NT2/D1 (cell line): ENCODE data around the genes PSG5, PSG4, ZNF428 and ZNF45.

GRCh38 chr19:42272795-42274115 lies 4.2 kb downstream of the CIC start:
- RRBS, 2 experiments, result 83 to 88% methylated on average over 3 to 7 of the region's 75 CpGs

GRCh38 chr19:42279761-42280872 lies 11.1 kb downstream of the CIC start:
- RRBS, 2 experiments, result under 1 to 2% methylated on average over 29 of the region's 95 CpGs

DNA sequence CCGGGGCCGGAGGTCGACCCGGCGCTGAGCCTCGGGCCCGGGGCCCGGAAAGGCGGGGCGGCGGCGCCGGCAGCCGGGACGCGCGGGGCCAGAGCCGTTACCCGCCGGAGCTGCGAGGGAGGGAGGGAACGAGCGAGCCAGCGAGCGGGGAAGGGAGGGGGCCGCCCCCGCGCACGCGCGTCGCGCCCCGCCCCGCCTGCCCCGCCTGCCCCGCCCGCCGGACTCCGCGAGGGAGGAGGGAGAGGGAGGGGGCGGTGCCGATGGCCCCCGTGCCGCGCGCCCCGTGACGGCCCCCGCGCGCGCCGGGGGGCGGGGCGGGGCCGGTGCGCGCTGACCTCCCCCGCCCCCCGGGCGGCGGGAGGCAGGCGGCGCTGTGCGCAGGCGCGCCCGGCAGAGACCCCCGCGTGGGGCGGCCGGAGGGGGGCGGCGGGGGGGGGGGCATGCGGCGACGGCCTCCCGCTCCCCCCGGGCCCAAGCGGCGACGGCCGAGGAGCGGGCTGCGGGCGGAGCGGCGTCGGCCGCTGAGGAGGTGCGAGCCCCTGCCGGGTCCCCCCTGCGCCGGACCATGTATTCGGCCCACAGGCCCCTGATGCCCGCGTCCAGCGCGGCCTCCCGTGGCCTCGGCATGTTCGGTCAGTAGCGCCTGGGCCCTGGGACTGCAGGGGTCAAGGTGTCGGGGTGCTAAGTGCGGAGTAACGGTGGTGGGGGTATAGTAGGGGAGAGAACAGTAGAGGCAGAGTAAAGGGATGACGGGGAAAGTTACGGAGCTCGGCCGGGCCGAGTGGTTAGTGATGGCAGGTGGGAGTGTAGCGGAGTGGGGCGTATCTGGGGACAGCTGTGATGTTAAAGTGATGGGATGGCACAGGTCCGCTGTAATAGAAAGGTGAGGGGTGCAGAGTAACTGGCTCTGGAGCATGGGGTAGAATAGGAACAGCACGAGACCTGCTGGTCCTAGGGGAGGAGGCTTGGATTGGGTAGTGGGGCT lies 15.4 kb downstream of the CIC start:
- RRBS, 2 experiments, result under 1 to 1% methylated on average over 43 to 49 of the region's 116 CpGs

- RRBS, 2 experiments, result no CpG with 5 or more reads among the region's 4 CpGs
Observed at GRCh38 chr19:42365197-42365548, 24.9 kb downstream of the CNFN start.

- RRBS, 2 experiments, result no CpG with 5 or more reads among the region's 7 CpGs
Observed at GRCh38 chr19:42440737-42441664, 1.7 kb downstream of the CXCL17 start.

GRCh38 chr19:42466225-42467588 lies 24.0 kb upstream of the CXCL17 start:
- RRBS, 2 experiments, result no CpG with 5 or more reads among the region's 9 CpGs

- RRBS, 2 experiments, result no CpG with 5 or more reads among the region's 5 CpGs
Observed at GRCh38 chr19:42497662-42498349, 30.5 kb downstream of the CEACAM1 start.

- RRBS, 2 experiments, result no CpG with 5 or more reads among the region's 3 CpGs
Observed at GRCh38 chr19:43186411-43186740, at the start of gene PSG5. Gene PSG5, minus strand, starts transcription at chr19:43186536.

GRCh38 chr19:43205450-43205856 lies at the start of gene PSG4:
Gene PSG4, minus strand, starts transcription at chr19:43205638.
- RRBS, 2 experiments, result no CpG with 5 or more reads among the region's 5 CpGs

DNA sequence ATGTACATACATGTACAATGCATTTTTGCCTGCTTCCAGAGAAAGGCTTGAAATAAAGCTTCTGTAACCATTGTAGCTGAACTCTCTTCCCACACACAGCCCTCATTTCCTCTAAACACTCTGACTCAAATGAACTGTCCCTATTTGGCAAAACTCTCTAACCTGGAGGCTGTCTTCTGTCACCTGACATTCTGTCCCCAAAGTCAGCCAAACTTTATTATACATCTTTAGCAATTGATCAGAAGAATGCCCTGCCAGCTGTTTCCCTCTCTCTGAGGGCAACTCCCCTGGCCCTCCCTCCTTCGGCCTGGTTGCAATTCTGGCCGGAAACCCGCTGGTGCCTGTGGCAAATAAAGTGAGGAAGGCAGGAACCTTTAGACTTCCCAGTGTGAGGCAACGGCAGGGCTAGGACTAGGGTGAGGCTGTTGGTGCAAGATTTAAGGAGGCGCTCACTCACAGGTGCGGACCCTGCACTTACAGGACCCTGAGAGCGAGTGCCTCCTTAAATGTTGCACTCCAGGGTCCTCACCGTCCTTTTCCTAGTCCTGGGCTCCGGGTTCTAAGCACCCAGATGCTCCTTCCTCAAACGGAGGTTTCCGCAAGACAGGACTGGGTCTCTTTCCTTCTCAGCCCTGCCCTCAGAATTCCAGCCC lies 1.6 kb downstream of the ETHE1 start:
- RRBS, 2 experiments, result no CpG with 5 or more reads among the region's 11 CpGs

DNA sequence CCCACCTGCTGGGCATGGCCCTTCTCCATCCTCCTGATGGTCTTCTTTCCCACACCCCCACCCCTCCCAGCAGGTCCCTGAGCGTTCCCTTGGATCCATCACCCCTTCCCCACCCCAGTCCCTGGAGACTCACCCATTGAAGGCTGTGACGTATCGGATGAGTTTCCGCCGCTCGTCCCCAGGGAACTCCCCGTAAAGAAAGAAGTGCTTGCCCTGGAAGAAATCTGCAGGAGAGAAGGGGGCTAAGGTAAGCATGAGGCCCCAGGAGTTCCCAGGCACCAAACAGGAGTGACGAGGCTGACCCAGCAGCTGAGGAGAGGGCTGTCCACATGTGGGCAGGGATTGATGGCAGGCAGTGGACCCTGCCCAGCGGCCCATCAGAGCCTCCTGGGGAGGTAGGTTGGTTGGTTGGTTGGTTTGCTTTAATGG lies 11.0 kb downstream of the ZNF575 start:
- RRBS, 2 experiments, result no CpG with 5 or more reads among the region's 9 CpGs

DNA sequence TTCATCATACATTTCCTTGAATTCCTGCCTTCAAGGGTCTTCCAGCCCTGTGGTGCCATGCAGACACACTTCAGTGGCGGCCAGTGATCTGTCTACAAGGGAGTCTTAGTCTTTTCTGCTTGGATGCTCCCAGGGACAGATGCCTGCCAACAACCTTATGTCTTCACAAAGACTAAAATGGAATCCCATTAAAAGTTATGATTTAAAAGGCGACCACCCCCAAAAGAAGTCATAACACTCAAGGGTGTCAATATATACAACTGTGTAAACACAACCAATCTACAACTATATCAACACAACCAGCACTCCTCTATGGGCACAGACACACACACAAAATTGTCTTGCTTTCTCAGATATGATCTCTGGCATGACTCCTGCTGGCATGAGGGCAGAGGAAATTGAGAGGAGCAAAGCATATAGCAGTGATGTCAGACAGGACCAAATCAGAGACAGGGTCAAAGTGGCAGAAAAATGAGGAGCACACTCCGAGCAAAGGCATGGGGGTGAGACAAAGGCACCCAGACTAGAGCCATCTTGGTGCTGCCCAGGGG lies 9.7 kb downstream of the IRGQ start:
- RRBS, 2 experiments, result no CpG with 5 or more reads among the region's 3 CpGs

GRCh38 chr19:43607412-43608184 lies 4.3 kb upstream of the SRRM5 start:
- RRBS, 2 experiments, result 92 to 100% methylated on average over 3 of the region's 24 CpGs

DNA sequence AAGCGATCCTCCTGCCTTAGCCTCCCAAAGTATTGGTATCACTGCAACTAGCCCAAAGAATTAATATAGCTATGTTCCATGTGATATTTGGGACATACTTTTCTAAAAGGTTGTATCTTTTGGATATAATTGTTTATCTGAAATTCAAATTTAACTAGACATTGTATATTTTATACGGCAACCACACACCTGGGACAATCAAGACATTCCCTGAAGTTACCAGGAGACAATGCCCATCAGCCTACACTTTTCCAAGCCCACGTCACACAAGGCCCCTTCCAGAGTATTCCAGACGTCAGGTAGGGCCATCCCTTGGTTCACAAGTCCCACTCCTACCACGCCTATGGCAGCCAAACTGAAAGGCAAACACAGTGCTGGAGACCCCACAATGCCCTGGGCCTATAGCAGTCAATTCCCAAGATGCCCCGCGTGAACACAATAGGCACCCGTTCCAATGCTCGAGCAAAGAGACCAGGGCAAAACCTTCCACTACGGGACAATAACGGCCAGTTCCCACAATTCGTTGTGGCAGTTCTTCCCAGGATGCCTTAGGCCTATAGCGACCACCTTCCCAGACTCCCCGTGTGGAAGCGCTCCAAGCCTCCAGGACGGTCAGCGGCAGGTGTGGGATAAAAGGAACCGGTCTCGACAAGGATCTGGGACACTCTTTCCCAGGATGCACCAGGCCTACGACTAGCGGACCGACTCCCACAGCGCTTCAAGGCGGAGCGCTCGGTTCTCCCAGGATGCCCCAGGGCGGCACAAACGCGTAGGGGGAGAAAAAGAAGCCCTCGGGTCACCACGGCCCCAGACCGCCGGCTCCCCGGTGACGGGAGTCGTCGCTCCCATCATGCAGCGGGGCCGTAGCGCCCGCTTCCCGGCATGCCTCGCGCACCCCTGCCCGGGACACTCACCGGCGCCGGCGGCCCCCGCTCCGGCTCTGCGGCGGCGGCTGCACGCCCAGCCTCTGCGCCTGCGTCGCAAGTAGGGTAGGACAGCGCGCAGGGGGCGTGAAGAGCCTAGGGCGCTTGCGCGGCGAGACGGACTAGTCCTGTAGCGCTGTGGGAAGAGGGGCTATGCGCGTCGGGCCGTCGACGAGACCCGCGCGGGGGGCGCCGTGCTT lies at the start of gene ZNF428:
TSS of gene ZNF428 (minus strand) at position 986 of the 1,123 bp plus-strand sequence.
- RRBS, 2 experiments, result under 1 to 1% methylated on average over 9 of the region's 78 CpGs

GRCh38 chr19:43660261-43660876 lies 9.6 kb downstream of the PLAUR start:
- RRBS, 2 experiments, result no CpG with 5 or more reads among the region's 7 CpGs

GRCh38 chr19:43668403-43669539 lies 1.2 kb downstream of the PLAUR start:
- RRBS, 2 experiments, result under 1 to 1% methylated on average over 11 of the region's 63 CpGs

DNA sequence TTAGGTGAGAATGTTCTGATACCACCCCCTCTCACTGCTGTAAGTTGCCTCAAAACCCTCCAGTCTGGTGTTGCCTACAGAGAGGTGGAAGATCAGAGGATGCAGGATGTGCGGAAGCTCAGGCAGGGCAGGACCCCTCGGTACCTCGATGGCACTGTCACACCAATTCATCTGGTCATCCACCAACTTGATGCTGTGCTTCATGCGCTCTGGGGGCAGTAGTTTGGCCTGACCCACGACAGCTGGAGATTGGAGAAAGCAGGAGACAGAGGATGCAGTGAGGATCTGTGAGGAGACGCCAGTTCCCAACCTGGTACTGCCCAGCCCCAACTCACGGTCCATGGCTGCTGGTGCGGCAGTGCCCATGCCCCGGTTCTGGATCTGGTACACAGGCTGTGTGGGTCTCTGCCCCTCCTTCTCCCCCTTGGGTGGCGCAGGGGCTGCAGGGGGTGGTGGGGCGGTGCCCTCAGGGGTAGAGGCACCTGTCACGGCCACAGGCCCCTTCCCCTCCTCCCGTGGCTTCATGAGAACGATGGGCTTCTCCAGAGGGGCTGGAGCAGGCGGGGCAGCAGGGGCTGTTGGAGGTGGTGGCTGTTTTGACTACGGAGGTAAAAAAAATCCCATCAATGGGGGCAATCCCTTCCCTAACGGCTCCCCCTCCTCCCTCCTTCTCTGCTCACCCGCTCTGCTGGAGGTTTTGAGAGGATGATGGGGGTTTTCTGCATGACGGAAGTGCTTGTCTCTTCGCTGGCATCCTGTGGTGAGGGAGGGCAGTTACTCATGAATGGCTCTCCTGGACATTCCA lies 7.3 kb downstream of the SMG9 start:
- RRBS, 2 experiments, result no CpG with 5 or more reads among the region's 20 CpGs

GRCh38 chr19:43749996-43750942 lies 4.5 kb downstream of the SMG9 start:
- RRBS, 2 experiments, result no CpG with 5 or more reads among the region's 11 CpGs

DNA sequence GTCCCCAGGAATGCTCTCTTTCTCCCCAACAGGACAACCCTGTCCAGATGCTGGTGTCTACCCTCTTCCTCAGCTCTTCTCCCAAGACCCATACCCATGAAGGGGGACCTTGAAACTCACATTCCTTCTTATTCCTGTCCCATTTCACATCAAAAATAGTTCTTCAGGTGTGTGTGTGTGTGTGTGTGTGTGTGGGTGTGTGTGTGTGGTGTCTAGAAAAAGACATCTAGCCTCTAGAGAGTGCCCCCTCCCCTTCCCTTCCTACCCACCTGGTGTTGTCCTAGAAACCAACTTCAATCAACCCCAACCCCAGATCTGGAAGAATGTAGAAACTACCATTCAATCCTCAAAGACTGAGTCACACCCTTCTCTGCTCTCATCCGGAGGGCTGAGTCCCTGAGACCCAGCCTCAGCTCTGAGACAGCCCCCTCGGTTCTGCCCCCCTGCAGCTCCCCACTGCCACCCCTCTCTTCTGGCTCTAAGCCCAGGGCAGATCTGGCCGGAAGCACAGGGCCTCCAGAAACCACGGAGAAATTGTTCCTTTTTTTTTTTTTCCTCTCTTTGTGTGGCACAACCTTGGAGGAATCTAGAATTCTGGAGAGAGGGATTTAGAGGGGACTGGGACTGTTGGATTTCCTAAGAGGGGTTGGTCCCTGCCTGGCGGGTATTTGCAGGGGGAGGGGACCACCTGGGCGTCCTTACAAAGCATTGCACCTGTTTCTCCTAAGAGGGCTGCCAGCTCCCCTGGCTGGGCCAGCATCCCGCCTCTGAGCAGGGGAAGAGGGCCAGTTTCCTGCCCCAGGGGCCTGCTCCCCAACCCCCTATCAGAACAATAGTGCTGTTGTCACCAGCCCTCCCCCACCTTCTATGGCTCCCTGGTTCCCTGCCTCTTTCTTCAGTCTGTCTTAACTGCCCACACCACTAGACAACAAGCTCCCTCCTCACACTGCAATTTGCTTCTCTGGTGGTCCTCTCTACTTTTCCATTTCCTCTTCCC lies 3.3 kb downstream of the KCNN4 start:
- RRBS, 2 experiments, result 0% methylated on average over 1 of the region's 7 CpGs; no CpG with 5 or more reads in 1 of the 2 experiments

GRCh38 chr19:43934787-43935708 lies at the start of gene ZNF45:
Gene ZNF45, minus strand, starts transcription at chr19:43935282.
- RRBS, 2 experiments, result 0% methylated on average over 1 of the region's 48 CpGs